Subcutaneous preadipocyte (primary cell): ENCODE data around the gene CHKA.

DNA sequence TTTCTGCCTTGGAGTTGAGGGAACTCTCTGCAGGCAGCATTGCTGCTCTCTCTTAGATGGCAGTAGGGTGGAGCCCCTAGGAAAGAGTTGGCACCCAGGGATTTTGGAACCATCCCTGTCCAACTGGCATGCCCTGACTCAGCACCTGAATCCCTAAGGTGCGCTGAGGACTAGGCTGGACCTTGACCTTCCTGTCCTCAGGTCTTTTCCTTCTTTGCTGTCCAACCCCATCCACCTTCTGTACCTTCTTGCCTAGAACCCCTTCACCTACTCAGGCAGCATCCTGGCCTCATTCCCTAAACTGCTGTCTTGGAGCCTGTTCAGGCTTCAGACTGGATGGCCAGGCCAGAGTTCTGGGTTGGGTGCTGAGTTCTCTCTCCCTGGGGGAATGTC is 2.5 kb upstream of the POLD4 start:
- CAGE, long polyA plus RNA: no peak

DNA sequence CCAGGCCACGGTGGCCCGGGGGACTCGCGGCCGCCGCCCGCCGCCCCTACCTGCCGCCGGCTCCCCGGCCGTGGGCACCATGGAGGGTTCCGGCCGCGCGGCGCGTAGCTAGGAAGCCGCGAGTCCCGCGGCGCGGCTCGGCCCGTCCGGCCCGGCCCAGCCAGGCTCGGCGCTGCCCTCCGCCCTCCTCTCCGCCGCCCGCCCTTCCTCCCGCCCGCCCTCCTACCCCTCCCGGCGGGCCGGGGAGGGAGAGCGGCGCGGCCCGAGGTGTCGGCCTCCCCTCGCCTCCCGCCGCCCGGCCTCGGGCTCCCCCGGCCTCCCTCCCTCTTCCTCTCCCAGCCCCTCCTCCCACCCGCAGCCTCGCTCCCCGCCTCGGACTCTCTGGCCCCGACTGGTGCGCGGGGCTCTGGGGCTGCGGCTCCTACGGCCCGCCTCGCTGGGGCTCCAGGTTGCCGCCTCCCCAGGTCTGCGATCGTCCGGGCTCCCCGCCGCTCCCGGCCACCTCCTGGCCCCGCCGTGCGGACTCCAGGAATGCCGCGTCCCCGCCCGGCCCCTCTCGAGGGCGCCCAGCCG is 496 bp downstream of the CLCF1 start:
- CAGE, long polyA plus RNA: no peak

- CAGE, long polyA plus RNA: no peak
Observed at GRCh38 chr11:67409635-67410540, 5.6 kb upstream of the CARNS1 start.

DNA sequence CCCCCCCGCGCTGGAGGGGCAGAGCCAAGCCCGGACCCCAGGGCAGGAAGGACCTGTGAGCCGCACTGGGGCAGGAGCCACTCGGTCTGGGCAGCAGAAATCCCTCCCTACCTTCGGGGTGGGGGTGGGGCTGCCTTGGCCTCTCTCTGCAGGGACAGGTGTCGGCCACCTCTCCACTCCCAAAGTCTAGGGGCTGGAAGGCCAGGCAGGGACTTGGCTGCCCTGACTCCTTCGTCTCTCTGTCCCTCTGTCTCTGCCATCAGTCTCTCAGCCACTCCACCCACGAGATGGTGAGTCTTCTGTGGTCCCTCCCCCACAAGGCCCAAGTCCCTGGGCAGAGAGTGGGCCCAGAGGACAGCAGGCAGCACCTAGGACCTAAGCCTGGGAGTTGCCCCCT is 433 bp downstream of the CARNS1 start:
- CAGE, long polyA plus RNA: no peak

- CAGE, long polyA plus RNA: no peak
Observed at GRCh38 chr11:67433878-67434532, 3.5 kb downstream of the PTPRCAP start.

DNA sequence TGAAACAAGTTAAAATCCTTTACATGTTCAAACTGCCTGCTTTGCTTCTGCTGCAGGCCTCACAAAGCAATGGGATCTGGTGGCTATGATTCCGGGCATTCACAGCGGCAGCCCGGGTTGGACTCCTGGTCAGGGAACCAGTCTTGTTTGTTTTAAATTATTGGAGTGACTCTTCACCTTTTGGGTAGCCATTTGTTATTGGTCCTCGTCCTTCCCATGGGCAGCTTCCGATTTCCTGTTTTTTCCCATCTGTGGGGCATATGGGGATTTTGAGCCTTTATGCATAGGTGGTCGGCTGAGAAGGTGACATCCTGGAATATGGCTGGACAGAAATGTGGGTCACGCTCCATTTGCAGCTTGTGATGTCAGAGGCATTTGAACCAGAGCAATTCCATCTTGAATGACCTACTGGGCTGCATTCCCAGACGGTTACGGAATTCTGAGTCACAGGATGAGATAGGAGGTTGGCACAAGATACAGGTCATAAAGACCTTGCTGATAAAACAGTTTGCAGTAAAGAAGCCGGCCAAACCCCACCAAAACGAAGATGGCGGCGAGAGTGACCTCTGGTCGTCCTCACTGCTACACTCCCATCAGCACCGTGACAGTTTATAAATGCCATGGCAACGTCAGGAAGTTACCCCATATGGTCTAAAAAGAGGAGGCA is 20.1 kb upstream of the GSTP1 start:
- CAGE, long polyA plus RNA: no peak

DNA sequence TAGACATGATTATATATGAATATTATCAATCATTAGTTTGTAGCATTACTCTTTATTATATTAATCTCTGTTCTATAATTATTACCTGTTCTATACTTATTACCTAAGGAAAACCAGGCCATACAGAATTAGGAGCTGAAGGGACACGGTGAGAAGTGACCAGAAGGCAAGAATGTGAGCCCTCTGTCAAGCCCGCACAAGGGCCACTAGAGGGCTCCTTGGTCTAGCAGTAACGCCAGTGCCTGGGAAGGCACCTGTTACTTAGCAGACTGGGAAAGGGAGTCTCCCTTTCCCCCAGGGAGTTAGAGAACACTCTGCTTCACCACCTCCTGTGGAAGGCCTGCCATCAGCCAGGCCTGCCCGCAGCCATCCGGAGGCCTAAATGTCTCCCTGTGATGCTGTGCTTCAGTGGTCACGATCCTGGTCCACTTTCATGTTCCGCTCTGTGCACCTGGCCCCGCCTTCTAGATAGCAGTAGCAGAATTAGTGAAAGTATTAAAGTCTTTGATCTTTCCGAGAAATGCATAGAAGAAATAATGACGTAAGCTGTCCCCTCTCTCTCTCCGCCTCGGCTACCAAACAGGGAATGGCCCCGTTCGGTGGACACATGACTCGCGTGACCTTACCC is 10.9 kb upstream of the GSTP1 start:
- CAGE, long polyA plus RNA: no peak

DNA sequence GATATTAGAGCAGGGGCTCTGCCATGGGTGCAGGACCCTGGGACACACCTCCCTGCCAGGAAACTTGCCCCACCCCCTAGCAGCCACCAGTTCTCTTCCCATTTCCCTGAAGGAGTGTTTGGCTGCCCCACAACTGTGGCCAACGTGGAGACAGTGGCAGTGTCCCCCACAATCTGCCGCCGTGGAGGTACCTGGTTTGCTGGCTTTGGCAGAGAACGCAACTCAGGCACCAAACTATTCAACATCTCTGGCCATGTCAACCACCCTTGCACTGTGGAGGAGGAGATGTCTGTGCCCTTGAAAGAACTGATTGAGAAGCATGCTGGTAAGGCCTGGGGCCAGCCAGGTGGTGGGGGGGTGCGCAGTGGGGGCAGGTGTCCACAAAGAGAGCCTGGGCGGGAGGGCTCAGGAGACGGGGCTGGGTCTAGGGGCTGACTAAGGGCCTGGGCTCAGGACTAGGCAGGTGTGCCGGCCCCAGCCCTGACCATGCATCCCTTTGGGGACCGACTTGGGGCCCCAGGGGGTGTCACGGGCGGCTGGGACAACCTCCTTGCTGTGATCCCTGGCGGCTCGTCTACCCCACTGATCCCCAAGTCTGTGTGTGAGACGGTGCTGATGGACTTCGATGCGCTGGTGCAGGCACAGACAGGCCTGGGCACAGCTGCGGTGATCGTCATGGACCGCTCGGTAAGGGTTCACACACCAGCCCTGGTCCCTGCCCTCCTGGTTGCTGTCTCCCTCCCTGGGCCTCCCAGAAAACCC is 4.3 kb downstream of the NDUFV1 start:
- CAGE, long polyA plus RNA: no peak

DNA sequence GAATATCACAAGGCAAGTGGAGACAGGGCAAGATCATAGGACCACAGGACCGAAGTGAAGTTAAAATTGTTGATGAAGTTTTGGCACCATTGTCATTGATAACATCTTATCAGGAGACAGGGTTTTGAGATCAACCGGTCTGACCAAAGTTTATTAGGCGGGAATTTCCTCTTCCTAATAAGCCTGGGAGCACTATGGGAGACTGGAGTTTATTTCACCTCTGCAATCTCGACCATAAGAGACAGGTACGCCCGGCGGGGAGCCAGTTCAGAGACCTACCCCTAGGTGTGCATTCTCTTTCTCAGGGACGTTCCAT is 160.7 kb downstream of the UNC93B1 start:
- CAGE, long polyA plus RNA: no peak

- CAGE, long polyA plus RNA: no peak
Observed at GRCh38 chr11:67997374-67998057, 6.4 kb downstream of the UNC93B1 start.

- CAGE, long polyA plus RNA: no peak
Observed at GRCh38 chr11:68064358-68064910, 25.6 kb downstream of the TCIRG1 start.

DNA sequence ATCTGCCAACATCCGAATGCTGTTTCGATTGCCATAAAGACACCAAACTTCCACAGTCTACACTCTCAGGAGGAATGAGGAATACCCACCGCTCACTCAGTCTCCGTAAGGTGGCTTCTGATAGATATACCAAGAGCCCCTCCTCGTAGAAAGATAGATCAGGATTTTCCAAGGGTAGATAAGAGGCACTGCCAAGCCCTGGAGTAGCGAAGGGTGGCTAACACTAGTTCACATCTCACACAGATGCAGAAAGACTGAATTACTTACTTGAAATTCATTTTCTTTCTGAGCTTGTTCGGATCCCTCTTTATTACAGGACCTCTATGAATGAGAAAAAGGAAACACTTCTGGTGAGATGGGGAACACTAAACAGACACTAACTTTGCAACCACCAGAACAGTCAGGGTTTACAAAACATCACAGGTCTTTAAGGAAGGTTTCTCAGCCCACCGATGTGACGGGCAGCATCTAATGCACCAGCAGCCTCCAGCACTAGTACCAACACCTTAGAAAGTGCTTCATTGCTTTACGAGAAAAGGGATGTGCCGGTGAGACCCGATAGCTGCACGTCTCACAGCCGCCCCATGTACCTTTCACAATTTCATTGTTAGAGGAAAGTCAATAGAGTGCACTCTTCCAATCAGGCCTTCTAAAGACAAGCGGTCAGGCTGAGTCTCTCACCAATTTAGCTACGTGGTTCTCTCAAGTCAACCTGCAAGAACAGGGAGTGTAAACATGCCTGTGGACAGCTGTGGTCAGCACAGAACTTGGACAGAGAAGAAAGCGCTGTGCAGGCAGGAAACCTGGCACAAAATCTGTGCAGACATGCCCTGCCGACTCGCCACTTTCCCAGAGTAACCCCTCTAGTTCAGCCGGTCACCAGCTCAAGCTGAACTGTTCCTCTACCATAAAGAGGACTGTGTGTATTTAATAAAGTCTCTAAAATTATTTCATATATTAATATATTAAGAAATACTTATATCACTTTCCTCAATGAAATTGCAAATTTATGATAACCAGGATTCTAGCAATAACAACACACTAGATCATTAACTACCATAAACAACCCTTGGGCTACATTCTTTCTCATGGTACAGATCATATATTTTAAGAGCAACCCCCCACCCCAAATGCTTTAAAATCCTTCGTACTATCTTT is 39.7 kb downstream of the CHKA start:
- CAGE, long polyA plus RNA: no peak

DNA sequence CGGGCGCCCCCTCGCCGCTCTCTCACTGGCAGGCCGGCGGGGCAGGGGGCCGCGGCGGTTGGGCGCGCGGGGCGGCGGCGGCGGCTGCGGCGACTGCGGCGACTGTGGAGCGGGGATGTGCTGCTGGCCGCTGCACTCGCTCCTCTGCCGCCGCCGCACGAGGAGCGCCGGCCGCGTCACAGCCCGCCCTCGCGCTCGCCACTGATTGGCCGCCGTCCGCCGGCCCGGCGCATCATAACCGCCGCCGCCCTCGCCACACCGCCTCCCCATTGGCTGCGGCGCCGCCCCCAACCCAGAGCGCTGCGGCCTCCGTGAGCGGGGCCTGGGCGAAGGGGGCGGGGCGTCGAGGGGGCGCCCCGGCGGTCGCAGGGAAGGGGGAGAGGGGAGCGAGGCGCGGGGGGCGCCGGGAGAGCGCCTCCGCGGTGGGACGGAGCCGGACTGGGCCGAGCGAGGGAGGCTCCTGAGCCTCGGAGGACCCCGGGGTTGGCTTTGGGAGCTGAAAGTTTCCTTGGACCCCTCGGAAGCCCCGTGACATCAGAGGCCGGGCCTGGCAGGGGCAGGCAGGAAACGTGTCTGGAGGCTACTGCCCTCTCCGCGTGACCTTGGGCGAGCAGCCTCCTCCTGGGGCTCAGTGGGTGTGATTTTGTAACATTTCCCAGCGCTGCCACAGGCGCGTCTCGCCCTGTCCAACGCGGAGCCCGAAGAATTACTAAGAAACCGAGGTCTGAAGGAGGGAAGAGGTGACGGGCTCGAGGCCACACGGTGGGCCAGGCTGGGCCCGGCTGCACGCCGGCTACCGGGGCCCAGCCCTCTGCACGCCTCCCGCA is at the start of gene CHKA:
Gene CHKA (minus strand): TSS at position 146 of the 827 bp plus-strand sequence.
- CAGE, long polyA plus RNA: no peak

- CAGE, long polyA plus RNA: no peak
Observed at GRCh38 chr11:68215181-68215803, 2.2 kb upstream of the KMT5B start.

GRCh38 chr11:68257593-68258737 is 13.8 kb downstream of the C11orf24 start:
- CAGE, long polyA plus RNA: no peak

DNA sequence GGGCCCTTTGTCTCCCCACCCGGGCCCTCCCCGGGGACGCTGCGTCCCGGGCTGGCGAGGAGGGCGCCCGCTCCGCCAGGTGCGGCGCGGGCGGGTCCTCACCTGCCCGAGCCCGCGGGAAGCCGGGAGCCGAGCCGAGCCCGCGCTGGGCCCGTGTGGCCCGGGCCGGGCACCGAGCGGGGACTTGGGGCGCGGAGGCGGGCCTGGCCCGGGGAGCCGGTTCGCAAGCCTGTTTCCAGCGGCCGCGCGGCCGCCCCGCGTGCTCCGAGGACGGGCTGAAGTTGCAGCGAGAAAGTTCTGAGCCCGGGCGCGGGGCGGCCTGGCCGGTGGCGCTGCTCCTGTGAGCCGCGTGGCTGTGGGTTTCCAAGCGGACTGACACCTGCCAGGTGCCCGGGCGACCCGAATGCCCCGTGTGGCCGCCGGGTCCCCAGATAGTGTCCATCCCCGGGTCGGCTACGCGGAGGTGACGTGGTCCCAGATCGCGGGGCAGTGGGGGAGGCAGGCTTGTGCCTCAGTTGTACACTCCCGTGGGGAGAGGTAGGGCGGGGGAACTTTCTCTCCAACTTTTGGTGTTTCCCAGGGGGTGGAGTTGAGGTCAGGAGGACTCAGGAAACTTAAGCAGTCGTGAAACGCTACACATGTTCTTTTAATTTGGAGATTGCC is 720 bp downstream of the LRP5 start:
- CAGE, long polyA plus RNA: no peak

DNA sequence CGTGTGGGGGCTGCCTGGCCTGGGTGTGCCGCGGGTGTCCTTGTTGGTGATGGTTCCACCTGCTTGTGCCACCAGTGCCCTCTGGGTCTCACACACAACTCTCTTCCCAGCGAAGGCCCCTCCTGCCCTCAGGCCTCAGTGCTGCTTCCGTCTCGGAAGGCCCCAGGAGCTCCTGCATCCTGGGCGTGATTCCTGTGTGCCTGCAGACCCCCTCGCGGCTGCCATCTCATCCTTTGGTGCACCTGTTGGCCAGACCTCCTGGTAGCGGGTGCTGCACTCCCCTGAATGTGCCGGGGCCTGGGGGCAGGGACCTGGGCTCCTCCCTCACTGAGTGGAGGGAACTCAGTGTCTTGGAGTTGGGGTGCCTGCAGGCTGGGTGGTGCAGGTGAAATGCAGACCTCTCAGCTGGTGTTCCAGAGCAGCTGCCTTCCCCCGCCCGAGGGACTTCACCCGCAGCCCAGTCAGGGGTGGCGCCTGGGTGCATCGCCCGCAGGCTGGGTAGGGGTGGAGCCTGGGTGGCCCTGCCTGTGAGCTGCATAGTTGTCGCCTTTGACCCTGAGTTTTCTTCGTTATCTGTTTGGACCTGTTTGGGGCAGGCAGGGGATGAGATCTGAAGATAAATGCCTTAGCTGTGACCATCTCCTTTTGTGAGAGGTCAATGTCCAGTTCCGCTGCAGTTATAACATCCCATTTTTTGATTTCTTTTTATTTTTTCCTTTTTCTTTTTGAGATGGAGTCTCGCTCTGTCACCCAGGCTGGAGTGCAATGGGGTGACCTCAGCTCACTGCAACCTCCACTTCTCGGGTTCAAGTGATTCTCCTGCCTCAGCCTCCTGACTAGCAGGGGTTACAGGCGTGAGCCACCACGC is 31.5 kb downstream of the LRP5 start:
- CAGE, long polyA plus RNA: no peak

GRCh38 chr11:68345944-68346496 is 33.6 kb downstream of the LRP5 start:
- CAGE, long polyA plus RNA: no peak

DNA sequence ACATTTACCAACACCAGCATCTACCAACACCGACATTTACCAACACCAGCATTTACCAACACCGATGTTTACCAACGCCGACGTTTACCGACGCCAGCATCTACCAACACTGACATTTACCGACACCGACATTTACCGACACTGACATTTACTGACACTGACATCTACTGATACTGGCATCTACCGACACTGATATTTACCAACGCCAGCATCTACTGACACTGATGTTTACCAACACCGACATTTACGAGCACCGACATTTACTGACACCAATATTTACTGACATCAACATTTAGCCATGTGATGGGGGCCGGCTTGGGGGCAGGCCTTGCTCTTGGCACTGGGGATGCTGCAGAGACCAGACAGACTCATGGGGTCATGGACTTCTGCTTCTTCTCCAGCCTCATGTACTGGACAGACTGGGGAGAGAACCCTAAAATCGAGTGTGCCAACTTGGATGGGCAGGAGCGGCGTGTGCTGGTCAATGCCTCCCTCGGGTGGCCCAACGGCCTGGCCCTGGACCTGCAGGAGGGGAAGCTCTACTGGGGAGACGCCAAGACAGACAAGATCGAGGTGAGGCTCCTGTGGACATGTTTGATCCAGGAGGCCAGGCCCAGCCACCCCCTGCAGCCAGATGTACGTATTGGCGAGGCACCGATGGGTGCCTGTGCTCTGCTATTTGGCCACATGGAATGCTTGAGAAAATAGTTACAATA is 70.9 kb upstream of the PPP6R3 start:
- CAGE, long polyA plus RNA: no peak

DNA sequence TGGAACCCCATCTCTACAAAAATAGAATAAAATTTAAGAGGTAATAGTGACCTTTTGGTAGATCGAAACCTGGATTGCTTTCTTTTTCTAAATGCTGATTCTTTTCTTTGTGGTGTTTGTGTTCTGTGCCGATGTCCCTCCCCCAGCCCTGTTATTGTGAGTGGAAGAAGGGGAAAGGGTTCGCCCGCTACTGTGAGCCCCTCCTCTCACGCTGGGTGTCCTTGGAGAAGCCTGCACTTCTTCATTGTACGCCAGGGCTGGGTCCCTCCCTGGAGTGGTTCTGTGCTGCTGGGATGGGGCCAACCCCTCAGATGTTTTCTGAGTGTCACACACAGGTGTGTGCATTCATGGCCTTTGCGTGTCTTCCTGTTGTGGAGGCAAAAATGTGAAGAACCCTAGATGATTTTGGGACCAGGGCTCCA is 59.7 kb upstream of the PPP6R3 start:
- CAGE, long polyA plus RNA: no peak